ENCODE measurements around a stretch of chr2.

DNA sequence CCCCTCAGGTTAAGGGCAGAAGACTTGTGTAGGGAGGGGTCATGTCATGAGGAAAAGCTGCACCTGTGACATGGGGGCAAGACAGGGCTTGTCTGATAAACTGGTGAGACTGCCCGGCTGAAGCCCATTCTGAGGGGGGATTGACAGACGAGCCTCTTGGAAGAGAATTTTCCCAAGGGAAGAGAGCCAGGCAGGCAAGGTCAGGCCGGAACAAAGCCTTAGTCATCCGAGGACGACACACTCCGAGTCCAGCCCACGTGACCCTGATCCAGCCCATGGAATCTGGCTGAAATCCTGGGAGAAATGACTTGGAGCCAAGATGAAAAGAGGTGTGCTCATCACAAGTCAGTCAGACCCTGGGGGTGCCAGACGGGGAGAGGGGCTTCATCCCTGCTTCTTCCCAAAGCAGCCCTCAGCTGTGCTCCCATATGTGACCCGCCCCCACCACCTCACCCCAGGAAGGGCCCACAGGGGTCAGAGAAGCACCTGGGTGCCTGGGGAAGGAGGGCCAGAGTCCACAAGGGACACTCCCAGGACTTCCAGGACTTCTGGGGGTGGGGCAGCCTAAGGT, 88.4 kb upstream of the SH3BP4 start:
- RRBS, result 7% methylated on average over 3 of the region's 9 CpGs

DNA sequence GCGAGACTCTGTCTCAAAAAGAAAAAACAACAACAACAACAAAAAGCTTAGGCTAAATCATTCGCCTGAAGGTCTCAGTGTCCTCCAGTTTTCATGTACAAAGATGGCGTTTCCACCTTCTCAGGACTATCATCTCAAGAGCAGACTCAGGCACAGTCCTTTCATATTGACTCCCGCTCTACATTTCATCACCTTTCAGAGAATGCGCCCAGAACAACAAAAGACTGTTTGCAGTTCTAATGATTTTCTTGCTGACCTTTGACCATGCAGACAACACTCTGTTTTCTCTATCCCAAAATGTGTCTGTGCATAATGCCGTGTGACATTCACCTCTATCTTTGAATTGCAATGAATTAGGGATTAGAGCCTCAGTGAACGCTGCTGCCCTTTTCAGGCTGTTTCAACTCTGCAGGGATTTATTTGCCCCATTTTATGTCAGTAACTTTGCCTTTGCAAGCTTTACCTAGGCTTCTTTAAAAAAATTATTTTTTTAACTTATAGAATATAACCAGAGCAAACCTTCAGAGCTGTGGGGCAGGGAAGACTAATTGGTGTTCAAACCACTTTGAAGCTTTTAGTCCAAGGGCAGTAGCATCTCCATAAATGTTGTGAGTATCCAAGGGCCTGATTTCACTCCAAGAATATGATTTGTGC, 80.5 kb upstream of the SH3BP4 start:
- RRBS, result no CpG with 5 or more reads among the region's 7 CpGs

- RRBS, result no CpG with 5 or more reads among the region's 18 CpGs
Measured at GRCh38 chr2:234955104-234955784, 3.4 kb downstream of the SH3BP4 start.

DNA sequence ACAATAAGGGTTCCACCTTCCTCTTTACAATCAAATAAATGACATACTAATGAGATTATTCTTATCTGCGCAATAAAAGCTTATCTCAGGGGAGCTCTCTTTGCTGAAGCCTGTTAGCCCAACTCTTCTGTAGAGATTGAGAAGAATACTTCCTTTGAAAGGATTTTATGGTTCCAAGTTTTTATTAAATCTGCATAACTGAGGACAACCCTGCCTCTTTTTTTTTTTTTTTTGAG, 4.4 kb downstream of the SH3BP4 start:
- RRBS, result no CpG with 5 or more reads among the region's 1 CpG

DNA sequence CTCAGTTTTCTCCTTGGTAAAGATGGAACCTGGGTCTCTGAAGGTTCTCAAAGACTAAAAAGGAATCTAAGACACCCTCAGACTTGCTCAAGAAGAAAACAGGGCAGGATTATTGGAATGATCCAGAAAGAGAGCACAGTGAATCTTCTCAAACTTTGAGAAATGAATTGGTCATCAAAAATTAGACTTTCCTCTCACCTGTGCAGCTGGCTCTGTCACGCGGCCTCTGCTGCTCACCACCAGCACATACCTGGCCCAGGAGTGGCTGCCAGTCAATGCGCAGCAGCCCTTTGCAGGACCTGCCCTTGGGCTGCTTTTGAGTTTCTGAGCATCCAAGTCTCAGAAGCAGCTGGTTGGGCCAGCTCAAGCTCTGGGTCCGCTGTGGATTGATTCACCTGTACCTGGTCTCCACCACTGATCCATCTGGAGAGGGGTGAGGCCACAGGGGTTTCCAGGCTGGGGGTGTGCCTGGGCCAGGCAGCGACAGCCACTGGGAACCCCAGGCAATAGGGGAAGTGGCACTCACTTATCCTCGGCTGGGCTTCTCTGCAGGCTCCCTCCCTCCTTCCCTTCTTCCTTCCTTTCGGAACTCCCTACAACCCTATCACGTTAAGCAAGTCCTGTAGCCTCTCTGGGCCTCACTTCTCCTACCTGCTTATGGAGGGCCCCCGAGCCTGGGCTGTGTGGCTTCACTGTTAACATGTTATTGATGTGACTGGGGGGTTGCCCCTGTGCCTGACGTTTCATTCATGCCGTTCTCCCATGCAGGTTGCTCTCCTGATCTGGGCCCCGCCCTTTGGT, 48.0 kb downstream of the SH3BP4 start:
- RRBS, result no CpG with 5 or more reads among the region's 12 CpGs

DNA sequence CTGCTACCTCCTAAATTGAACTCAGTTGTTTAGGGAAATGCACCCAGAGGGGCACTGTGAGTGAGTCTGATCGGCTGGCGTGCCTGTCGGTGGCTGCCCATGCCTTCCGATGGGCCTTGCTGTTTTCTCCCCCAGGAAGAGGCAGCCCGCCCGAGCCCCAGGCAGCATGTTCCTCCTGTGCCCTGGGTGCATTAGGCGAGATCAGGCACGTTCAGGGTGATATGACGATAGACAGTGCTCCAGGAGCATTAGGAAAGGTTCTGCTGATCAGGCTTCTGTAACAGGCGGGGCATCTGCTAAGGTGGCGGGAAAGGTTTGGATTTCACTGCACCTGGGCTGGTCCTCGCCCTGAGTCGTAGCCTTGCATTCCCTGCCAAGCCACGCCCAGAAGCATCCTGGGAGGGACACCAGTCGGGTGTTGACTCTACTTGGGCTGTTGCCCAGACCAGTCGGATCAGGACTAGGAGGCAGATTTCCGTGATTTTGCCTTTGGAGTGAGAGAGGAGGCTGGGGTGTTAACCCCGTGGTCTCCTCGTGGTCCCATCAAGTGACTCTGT, 75.0 kb downstream of the SH3BP4 start:
- RRBS, result no CpG with 5 or more reads among the region's 19 CpGs

- RRBS, result 18% methylated on average over 5 of the region's 31 CpGs
Measured at GRCh38 chr2:235027323-235028264, 75.8 kb downstream of the SH3BP4 start.

- RRBS, result no CpG with 5 or more reads among the region's 7 CpGs
Measured at GRCh38 chr2:235541810-235542383, 48.1 kb downstream of the AGAP1 start.

GRCh38 chr2:235628132-235628560, 134.3 kb downstream of the AGAP1 start:
- RRBS, result 34% methylated on average over 2 of the region's 6 CpGs

- RRBS, result no CpG with 5 or more reads among the region's 21 CpGs
Measured at GRCh38 chr2:235734407-235735331, 240.8 kb downstream of the AGAP1 start.

DNA sequence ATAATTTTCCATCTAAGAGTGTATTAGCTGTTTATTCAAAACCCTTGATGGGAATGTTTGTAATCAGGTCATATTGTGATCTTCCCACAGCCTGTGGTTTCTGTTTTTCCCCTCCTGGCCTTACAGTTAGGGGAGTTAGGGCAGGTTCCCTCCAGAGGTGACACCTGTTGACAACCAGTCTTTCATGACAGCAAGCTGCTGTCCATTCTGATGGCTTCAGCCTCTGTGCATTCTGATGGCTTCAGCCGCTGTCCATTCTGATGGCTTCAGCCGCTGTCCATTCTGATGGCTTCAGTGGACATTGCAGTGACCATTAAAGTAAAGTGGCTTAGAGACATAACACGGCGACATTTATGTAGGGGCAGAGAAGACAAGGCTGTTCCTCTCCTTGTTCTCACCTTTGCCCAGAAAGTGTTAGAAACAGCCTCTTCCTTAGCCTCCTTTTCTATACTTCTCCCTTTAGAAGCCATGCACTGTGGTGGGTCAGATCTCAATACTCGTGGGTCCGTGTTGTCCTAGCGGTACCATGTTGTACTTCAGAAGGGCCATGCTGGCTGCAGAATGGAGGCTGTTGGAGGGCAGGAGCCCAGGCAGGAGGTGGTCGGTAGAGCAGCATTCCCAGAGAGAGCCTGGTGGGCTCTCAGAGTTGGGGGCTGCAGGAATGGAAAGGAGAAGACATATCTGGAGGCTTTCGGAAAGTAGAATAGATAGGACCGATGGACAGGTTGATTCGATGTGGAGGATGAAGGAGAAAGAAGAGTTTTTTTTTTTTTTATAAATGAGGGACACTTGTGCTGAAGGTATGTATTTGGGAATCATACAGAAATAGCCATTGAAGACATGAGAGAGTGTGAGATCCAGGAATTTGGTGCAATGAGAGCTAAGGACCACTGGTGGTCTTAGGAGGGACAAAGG, 327.9 kb downstream of the GBX2 start:
- RRBS, result no CpG with 5 or more reads among the region's 11 CpGs

- RRBS, result no CpG with 5 or more reads among the region's 8 CpGs
Measured at GRCh38 chr2:236036493-236036754, 131.8 kb downstream of the GBX2 start.

GRCh38 chr2:236488775-236488974, 18.6 kb downstream of the IQCA1 start:
- RRBS, result no CpG with 5 or more reads among the region's 2 CpGs

DNA sequence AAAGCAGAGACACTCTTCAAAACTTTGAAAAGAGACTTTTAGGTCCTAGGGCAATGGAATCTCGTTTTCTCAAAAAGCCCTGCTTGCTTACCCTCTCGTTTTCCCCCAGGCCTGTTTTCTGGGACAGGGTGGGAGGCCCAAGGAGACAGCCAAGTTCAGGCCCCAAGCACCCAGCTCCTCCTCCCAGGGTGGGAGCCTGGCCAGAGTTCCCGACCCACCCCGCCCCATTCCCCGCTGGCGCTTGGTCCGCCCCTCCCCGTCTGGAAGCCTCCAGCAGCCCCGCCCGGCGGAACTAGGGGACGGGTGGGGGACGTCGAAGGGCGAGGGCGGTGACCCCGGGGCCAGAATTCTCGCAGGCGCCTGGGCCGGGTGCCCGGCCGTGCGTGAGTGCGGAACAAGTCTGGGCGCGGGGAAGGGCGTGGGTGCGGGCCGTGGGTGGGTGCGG, 2.1 kb upstream of the ACKR3 start:
- RRBS, result 4% methylated on average over 8 of the region's 30 CpGs

- RRBS, result 25% methylated on average over 8 of the region's 29 CpGs
Measured at GRCh38 chr2:236642287-236643434, 73.0 kb downstream of the ACKR3 start.

GRCh38 chr2:236663510-236664162, 94.0 kb downstream of the ACKR3 start:
- RRBS, result no CpG with 5 or more reads among the region's 13 CpGs

GRCh38 chr2:236715670-236716029, 146.0 kb downstream of the ACKR3 start:
- RRBS, result no CpG with 5 or more reads among the region's 11 CpGs

GRCh38 chr2:236730495-236731030, 160.9 kb downstream of the ACKR3 start:
- RRBS, result 90% methylated on average over 5 of the region's 10 CpGs

GRCh38 chr2:236758373-236758847, 188.8 kb downstream of the ACKR3 start:
- RRBS, result no CpG with 5 or more reads among the region's 2 CpGs